HEK293 (cell line): Measurements from ENCODE around the genes SLC39A3 and ZNF555.

DNA sequence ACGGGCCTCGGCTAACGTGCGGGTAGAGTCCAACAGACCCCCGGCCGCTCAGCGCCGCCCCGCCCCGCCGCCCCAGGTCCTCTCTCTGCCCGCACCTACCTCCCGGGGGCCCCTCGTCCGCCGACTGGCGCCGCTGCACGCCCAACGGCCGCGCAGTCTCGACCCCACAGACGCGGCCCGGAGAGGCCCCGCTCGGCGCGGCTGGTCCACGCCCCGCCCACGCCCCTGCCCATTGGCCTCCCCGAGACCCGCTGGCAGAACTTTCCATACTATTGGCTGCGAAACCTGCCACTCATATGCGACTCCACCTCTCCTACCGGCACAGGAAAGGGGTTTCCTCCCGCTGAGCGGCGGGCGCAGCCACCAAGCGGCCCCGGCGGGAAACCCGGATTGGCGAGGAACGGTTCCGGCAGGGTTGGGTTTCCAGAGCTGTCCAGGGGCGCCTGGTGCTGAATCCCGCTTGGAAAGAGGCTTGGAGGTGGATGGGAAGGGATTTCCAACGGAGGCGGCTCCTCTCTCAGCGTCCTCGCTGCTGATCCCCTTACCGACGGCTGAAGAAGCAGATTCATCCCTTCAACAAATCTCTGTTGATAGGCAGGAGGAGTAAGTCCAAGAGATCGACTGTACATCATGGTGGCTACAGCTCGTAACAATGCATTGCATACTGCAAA, at the start of gene SLC39A3:
Gene SLC39A3 (minus strand): TSS at position 172 of the 671 bp plus-strand sequence.
- PRO-cap = unidirectional peak, minus-strand start at position 172 of the sequence
- RRBS, 2 experiments = under 1 to 1% methylated on average over 32 of the region's 59 CpGs

DNA sequence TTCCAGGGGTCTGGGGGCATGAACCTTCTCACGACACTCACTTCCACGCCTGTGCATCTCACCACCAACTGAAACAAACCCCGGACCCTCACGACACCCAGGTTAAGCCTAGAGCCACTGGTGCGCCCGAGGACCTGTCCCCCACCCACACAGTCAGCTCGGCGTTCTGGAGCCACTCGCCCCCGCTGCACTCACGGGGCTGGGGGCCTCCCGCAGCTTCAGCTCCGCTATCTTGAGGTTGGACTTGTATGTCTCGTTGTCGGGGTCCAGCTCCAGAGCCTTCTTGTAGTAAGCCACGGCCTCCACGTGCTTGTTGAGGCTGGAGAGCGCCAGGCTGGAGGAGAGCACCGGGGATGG, 20.8 kb downstream of the SGTA start:
- PRO-cap = no peak
- RRBS, 2 experiments = 89 to 92% methylated on average over 1 to 2 of the region's 19 CpGs

- PRO-cap = no peak
- RRBS, 2 experiments = no CpG with 5 or more reads among the region's 14 CpGs
Observed at GRCh38 chr19:2791920-2792376, 6.6 kb downstream of the THOP1 start.

DNA sequence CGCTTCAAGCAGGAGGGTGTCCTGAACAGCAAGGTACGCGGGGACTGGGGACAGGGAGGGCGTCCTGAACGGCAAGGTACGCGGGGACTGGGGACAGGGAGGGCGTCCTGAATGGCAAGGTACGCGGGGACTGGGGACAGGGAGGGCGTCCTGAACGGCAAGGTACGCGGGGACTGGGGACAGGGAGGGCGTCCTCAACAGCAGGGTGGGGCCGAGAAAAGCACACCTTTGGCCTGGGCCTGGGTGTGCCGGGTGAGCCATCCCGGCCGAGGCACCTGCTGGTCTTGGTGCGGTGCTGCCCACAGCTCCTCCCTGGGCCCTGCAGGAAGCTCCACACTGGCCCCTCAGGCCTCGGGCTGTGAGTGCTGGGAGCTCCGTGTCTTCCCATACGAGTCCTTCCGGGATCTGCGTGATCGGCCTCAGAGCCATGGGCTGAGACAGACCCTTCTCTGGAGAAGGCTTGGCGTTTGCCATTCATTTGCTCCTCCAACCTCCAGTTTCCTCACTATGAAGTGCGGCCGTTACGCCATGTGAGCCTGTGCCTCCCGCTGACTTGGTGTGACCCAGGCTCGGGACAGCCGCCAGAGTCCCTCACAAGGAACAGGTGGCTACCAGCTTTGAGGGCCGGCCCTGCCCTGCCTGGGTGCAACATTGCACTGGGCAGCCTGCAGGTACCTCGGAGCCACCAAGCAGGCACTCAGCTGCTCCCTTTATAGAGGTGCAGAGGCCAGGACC, 7.8 kb upstream of the ZNF554 start:
- PRO-cap = no peak
- RRBS, 2 experiments = no CpG with 5 or more reads among the region's 35 CpGs

DNA sequence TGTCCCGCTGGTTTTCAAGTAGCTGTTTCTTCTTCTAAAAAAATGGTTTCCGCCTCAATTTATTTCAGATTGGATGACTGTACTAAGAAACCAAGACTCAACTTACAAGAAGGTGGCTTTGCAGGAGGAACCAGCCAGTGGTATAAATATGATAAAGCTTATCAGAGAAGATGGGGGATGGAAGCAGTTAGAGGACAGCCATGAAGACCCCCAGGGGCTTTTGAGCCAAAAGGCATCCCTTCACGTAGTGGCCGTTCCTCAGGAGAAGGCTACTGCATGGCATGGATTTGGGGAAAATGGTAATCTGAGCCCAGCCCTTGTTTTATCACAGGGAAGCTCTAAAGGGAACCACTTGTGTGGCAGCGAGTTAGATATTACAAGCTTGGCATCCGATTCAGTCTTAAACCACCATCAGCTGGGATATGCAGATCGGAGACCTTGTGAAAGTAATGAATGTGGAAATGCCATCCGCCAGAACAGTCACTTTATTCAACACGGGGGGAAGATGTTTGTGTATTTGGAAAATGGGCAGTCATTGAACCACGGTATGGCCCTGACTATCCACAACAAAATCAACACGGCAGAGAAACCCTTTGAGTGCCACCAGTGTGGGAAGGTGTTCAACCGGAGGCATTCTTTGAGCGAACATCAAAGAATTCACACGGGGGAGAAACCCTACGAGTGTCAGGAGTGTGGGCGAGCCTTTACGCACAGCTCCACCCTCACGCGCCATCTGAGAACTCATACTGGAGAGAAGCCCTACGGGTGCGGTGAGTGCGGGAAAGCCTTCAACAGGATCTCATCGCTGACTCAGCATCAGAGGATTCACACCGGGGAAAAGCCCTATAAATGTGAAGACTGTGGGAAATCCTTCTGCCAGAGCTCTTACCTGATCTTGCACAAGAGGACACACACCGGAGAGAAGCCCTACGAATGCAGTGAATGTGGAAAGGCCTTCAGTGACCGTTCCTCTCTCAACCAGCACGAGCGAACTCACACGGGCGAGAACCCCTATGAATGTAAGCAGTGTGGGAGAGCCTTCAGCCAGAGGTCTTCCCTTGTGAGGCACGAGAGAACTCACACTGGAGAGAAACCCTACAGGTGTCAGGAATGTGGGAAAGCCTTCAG, 7.3 kb upstream of the ZNF555 start:
- PRO-cap = no peak
- RRBS, 2 experiments = 79 to 94% methylated on average over 2 of the region's 32 CpGs

- PRO-cap = bidirectional peak, plus-strand start at chr19:2841475, minus-strand start at chr19:2841239
- RRBS, 2 experiments = 2 to 3% methylated on average over 55 to 60 of the region's 107 CpGs
Observed at GRCh38 chr19:2841383-2842185, at the start of gene ZNF555. ZNF555 (plus strand) TSS chr19:2841475.

DNA sequence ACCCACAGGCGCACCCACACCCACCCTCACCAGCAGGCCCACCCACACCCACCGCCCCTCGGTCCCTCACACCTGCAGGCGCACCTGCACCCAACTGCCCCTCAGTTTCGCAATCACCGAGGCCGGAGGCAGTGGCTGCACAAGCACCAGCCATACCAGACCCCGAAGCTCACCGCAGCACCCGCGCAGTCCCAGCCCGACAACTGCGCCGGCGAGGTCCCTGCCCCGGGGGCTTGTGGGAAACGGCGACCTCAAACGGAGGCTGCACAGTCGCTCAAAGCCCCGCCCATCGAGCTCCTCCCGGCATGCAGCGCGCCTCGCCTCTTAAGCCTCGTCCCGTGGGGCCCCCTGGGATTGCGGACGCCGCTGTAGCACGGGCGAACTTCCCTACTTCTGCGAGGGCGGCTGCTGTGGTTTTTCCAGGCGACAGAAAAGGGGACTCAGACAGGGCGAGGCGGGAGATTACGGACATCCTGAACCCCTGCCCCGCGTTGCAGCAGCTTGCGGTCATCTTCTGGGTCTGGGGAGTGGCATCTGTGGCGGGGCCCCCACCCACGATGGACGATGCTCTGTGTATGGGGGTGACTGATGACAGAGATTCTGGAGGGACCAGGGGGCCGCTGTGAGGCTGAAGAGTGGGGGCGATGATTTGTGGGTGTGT, 18.0 kb downstream of the ZNF77 start:
- PRO-cap = no peak
- RRBS, 2 experiments = 96 to 97% methylated on average over 13 to 14 of the region's 47 CpGs

GRCh38 chr19:2933573-2934067, 11.2 kb downstream of the ZNF77 start:
- PRO-cap = no peak
- RRBS, 2 experiments = no CpG with 5 or more reads among the region's 19 CpGs

DNA sequence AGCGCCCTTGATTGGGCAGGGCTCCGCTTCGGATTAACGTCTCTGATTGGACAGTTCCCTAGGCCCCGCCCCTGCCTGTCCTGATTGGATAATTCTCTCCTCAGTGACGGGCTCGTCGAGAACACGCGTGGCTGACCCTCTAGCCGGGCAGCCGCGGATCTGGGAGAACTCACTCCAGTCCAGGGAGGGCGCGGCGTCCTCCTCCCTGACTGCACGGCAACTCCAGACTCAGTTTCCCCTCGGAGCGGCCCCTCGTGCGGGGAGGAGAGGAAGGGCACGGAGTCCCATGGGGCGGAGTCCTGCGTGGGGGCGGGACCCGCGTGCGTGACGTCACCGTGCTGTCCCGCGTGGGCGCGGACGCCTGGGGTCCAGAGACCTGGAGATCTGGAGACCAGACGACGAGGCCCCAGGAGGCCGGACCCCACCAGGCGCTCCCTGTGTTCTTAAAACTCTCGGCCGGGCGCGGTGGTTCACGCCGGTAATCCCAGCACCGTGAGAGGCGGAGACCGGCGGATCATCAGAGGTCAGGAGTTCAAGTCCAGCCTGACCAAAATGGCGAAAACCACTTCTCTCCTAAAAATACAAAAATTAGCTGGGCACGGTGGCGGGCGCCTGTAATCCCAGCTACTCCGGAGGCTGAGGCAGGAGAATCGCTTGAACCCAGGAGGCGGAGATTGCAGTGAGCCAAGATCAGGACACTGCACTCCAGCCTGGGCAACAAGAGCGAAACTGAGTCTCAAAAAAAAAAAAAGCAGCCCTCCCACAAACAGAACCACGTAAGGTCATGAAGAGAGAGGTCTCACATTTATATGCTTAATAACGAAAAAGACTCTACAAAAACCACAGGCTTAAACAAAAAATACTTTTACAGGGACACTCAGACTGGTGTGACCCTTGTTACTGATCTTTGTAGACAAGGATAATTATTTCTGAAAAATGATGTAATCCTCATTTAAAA, 587 bp upstream of the ZNF77 start:
- PRO-cap = bidirectional peak, plus-strand start at position 103 of the sequence, minus-strand start outside the sequence; bidirectional peak, plus-strand start at position 446 of the sequence, minus-strand start at position 445 of the sequence
- RRBS, 2 experiments = 0% methylated on average over 1 of the region's 59 CpGs; no CpG with 5 or more reads in 1 of the 2 experiments

DNA sequence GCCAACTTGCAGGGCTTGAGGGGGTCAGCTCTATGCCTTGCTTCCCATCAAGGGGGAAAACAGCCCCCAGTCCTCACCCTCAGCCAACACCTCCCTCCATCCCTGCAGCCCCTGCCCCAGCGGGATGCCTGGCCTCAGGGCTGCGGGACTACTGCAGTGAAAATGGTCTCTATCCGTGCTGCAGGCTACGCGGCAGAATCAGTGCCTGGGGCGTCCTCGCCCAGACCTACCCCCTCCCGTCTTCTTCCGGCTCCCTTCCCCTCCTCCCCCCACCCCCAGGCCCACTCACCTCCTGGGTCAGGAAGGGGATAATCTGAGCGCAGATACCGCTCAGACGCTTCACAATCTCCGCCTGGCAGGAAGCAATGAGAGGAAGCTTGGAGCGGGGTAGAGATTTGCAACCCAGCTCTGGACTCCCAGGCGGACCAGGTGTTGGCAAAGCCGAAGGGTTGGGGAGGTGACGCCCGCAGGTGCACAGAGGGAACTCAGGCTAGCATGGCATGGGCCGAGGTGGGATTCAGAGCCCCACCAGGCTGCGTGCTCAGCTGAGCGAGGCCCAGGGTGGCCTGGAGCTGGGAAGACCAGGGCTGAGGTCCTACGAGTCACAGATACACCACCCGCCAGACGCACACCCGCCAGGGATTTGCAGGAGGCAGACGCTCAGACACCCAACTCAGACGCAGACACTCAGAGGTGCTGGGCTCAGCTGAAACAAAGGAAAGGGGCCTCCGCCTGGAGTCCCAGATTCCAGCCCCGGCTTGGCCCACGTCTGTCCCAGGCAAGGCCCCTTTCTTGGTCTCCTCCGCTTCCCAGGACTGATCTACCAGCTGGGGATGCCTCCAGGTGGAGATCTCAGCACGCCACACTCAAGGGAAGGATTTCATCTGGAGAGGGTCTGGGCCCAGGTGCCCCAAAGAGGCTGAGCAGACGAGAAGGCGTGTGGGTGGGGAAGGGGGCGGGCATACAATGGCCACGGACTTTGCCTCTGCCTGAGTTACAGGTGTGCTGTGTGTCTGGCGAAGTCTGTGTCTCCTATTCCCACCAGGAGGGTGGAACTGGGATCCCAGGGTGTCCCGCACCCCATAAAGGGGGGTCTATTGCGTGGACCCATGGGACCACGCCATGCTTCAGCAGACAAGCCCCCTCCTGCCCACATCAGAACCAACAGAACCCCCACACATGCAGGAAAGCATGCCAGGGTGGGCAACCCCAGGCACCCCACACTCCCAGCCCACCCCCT, 3.9 kb downstream of the TLE2 start:
- PRO-cap = no peak
- RRBS, 2 experiments = no CpG with 5 or more reads among the region's 40 CpGs

DNA sequence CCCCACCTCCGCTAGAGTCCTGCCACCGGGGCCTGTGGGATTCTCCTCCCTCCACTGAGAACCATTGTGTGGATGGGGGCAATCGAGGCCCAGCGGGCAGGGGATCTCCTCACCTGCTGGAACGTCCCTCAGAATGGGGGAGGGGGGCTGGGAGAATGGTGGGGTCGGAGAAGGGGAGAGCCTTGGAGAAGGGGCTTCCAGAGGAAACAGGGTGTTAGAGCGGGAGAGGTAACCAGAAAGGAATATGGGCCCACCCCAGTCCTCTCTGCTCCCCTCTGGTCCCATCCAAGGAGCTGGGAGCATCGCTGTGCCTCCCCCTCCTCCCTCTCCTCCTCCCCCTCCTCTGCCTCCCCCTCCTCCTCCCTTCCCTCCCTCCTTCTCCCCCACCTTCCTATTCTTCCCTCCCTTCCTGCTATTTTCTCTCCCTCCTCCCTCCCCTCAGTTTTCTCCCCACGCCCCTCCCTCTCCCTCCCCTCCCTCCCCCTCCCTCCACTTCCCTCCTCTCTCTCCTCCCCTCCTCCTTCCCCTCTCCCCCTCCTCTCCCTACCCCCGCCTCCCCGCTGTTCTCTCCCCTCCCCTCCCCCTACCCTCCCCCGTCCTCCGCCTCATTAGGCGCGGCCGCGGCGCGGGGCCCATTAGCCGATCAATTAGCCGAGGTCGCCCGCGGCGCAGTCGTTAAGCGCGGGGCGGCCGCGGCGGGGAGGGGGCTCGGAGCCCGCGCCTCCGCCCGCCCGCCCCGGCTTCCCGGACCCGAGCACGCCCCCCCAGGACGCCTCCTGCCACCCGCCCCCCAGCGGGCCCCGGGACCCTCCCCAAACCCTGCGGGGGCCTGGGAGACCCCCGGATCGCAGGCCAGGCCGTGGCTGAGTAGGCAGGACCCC, 15.5 kb downstream of the TLE5 start:
- PRO-cap = no peak
- RRBS, 2 experiments = 5 to 13% methylated on average over 11 of the region's 50 CpGs

GRCh38 chr19:3056555-3057220, 5.6 kb downstream of the TLE5 start:
- PRO-cap = unidirectional peak, minus-strand start at chr19:3056680
- RRBS, 2 experiments = no CpG with 5 or more reads among the region's 12 CpGs

DNA sequence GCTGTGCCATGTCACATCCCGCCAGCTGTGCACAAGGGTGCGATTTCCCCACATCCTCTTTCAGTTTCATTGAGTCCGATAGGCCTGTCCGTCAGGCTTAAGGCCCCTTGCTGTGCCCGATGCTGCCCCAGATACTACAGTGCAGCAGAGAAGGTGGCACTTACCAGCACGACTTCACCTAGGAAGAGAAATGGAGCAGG, 10.6 kb upstream of the GNA15 start:
- PRO-cap = no peak
- RRBS, 2 experiments = no CpG with 5 or more reads among the region's 6 CpGs

DNA sequence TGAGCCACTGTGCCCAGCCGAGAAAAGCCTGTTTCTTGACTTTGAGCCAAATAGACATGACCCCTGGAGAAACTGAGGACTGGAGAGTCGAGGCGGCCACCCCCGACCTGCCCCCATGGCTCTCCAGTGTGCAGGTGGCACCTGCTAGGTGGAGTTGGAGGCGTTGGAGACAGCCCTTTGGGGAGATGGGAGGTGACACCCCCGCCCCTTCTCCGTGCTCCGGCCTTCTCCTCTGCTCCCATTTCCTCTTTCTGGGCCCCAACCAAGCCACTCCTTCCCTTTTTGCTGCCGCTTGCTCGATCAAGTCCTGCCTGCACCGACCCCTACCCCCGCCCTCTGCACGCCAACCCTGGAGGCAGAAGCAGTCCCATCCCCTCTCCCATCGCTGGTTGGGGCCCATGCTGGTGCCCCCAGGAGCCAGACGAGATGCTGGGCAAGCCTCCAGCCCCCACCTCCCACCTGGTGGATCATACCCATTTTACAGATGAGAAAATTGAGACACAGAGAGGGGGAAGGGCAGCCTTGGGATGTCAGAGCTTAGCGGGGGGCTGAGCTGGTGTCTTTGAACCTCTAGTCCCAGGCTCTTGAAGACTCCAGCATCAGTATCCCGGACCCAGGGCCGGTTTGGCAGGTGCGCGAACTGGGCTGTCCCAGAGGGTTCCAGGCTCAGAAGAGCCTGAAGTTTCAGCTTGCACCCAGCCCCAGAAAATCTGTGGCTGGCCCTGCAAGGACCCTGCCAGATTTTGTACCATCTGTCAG, 10.2 kb downstream of the GNA15 start:
- PRO-cap = no peak
- RRBS, 2 experiments = no CpG with 5 or more reads among the region's 20 CpGs

DNA sequence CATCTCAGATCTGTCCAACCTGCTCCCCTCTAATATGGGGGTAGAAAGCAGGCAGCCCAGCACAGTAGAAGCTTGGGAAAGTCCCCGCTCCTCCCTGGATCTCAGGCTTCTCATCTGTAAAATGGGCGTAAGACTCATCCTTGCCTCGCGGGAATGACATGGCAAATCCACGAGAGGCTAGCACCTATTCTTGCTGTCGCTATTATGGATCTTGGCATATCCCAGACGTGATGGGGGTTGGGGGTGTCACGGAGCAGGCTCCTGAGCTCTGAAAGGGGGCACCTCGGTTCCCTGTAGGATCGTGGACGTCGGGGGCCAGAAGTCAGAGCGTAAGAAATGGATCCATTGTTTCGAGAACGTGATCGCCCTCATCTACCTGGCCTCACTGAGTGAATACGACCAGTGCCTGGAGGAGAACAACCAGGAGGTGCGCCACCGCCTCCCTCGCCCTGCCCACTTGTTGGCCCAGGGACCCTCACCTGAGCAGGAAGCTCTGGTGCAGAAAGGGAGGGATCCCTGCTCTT, 19.8 kb downstream of the GNA15 start:
- PRO-cap = no peak
- RRBS, 2 experiments = no CpG with 5 or more reads among the region's 20 CpGs

GRCh38 chr19:3184858-3185713, 644 bp upstream of the NCLN start:
- PRO-cap = unidirectional peak, minus-strand start at chr19:3185082; bidirectional peak, plus-strand start at chr19:3185566, minus-strand start at chr19:3185250
- RRBS, 2 experiments = no CpG with 5 or more reads among the region's 25 CpGs

DNA sequence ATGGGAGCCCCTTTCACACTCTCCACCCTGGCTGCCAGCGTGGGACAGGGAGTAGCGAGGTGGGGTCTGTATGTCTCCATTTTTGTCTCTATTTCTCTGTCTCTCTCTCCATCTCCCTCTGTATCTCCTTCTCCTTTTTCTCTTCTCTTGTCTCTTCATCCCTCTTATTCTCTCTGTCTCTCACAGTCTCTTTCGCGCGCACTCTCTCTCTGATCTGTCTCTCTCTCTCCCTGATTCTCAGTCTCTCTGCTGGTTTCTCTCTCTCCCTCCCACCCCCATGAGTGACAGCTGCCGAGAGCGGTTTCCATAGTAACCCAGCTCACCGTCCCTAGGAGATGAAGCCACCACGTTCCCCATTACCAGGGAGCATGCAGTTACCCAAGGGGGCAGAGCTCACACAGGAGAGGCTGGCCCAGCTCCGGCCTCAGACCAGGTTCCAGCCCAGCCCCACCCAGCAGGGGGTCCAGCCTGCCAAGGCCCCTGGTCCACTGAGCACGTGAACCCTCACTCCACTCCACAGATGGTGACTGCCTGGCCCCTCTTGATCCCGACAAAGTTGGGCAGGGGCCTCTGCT, 50.4 kb downstream of the CELF5 start:
- PRO-cap = no peak
- RRBS, 2 experiments = no CpG with 5 or more reads among the region's 12 CpGs

DNA sequence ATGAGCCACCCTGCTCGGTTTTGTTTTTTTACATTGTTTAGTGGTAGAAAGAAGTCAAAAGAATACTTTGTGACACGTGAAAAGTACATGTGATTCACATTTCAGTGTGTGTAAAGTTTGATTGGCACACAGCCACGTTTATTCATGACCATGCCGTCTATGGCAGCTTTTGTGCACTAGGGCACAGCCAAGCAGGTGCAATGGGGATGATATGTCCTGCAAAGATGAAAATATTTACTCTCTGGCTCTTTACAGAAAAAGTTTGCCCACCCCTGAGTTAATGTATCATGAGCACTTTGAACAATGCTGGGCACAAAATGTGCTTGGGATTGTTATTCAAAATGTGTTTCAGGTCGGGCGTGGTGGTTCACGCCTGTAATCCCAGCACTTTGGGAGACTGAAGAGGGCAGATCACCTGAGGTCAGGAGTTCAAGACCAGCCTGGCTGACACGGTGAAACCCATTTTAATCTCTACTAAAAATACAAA, 16.1 kb upstream of the NFIC start:
- PRO-cap = no peak
- RRBS, 2 experiments = no CpG with 5 or more reads among the region's 8 CpGs

GRCh38 chr19:3374420-3375207, 8.2 kb downstream of the NFIC start:
- PRO-cap = no peak
- RRBS, 2 experiments = 58 to 84% methylated on average over 6 of the region's 10 CpGs

GRCh38 chr19:3381600-3382629, 15.5 kb downstream of the NFIC start:
- PRO-cap = no peak
- RRBS, 2 experiments = 94 to 96% methylated on average over 13 of the region's 71 CpGs